Stomach (tissue), 7 donors: ENCODE measurements around the genes MT3 and CETP.

DNA sequence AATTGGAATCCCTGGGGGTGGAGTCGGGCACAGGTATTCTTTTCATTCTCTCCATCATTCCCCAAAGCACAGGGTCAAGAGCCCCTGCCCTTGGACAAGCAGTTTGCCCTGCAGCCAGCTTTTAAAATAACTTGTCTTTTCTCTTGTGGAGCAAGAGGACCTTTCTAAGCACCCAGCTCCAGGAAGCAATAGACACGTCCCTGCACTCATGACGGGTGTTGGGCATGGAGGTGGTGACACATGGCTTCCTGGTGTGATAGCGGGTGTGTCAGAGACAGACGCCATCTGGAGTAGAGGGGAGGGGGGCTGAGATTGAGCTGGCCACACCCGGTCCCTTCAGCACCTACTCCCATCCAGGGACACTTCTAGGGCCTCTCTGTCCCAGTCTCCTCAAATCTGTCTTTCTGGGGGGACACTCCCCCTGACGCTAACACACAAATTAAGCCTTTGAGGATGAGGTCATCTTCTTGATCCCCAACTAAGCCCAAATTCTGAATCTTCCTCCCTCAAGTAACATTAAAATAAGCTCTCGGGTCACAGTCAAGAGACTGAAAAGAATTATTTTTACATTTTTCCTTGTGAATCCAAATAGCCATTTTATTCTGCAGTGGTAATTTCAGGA lies 216.5 kb upstream of the IRX3 start:
- PRO-cap = no peak
- RAMPAGE, long total RNA, 5 experiments = no peak in any of the 5 experiments
- RRBS = no CpG with 5 or more reads among the region's 8 CpGs

DNA sequence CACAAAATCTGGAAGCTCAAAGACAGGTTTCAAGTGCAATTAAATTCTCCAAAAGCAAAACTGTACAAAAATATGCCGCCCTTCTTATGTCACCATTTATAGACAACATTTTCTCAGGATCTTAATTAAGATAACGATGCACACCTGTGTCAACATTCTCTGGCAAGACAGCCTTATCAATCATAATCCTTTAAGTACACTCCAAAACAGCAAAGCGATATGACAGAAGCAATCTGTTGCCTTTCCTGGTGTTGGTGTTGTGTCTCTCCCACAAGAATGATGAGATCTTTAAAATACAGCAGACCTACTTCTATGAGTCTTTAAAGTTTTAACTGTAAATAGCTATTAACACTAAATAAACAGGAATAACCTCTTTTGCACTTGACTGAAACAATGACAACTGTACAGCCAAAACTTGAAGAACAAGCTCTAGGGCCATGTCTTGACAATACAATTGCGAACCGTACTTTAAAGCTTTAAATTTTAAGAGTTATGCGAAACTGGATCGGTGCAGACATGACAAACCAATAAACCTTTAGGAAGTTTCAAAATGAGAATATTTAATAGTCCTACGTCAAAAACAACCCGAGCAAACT lies 3.4 kb upstream of the IRX5 start:
- PRO-cap = no peak
- RAMPAGE, long total RNA, 5 experiments = no peak in any of the 5 experiments
- RRBS = no CpG with 5 or more reads among the region's 9 CpGs

GRCh38 chr16:54937065-54937813 lies 6.6 kb downstream of the IRX5 start:
- PRO-cap = no peak
- RAMPAGE, long total RNA, 5 experiments = no peak in any of the 5 experiments
- RRBS = 10% methylated on average over 23 of the region's 45 CpGs

- PRO-cap = no peak
- RAMPAGE, long total RNA, 5 experiments = no peak in any of the 5 experiments
- RRBS = 13% methylated on average over 13 of the region's 25 CpGs
Measured at GRCh38 chr16:55370847-55371493, 47.0 kb downstream of the IRX6 start.

GRCh38 chr16:55390893-55391258 lies 66.9 kb downstream of the IRX6 start:
- PRO-cap = no peak
- RAMPAGE, long total RNA, 5 experiments = no peak in any of the 5 experiments
- RRBS = no CpG with 5 or more reads among the region's 3 CpGs

DNA sequence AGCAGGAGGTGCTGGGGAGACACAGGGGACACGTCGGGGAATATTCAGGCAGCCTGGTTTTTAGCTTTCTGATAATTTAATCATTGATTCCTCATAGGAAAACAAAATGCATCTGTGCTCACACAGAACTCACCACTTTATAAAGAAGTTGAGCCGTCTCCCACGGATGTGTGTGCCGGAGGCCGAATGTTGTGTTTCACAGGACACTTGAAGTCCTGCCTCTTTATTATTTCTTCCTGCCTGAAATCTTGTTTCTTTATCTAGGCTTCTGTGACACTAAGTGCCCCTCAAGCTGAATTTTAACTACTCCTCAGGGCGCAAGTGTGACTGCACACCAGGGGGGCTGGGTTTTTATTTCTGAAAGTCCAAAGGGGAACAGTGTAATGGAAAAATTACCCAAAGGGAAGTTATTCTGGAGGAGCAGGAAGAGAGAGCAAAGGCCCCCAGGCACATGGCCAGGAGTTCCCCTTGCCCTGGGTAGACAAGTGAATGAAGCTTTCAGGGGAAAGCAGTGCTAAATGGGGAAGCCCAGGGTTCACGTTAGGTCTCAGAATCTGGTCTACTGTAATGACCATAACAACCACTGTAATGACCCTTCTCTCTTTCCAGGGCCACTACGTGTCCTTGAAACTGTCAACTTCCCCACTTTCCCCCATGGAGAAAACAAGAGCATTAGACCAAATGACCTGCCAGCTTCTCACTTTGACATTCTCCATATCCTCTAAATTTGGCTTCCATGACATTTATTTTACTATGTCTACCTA lies 34.3 kb upstream of the MMP2 start:
- PRO-cap = no peak
- RAMPAGE, long total RNA, 5 experiments = start-site peak on the minus strand in 1 of 5 experiments, centred at position 263 of the sequence, 6 to 15 reads per replicate
- RRBS = no CpG with 5 or more reads among the region's 9 CpGs

DNA sequence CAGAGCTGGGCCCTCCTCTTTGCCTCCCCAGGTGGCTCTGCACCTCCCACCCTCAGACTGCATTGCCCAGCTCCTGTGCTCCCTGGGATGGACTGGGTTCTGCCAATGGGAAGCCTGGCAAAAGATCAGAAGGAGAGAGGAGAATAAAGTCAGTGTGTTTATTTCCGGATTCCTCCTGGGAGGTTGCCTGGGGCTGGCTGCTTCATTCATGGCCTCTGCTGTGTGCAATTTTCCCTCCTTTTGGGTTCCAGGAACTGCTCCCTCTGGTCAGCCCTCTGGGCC lies 8.5 kb upstream of the MMP2 start:
- PRO-cap = no peak
- RAMPAGE, long total RNA, 5 experiments = no peak in any of the 5 experiments
- RRBS = no CpG with 5 or more reads among the region's 1 CpG

DNA sequence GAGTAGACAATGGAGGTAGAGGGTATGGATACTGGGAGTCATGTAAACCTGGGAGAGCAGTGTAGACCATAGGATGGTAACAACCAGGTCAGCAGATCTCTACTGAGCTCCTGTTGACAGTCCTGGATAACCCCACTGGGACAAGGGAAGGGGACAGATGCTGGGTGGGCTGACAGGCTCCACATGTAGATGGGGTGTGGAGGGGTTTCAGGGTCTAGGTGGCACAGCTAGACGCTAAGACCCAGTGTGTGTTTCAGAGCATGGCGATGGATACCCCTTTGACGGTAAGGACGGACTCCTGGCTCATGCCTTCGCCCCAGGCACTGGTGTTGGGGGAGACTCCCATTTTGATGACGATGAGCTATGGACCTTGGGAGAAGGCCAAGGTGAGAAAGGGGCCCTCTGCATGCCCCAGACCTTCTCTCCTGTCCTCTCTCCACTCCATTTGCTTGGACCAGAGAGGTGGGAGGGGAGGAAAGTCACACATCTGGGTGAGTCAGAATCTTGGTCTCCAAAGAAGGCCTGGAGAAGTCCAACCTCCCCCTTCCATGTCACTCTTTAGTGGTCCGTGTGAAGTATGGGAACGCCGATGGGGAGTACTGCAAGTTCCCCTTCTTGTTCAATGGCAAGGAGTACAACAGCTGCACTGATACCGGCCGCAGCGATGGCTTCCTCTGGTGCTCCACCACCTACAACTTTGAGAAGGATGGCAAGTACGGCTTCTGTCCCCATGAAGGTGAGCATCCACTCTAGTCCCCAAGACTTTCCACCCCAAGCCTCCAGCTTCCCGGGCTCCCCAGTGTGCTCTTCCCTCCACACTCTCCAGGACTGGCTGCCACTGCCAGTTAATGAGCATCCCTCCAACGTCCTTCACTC lies 6.3 kb downstream of the MMP2 start:
- PRO-cap = no peak
- RAMPAGE, long total RNA, 5 experiments = start-site peak on the plus strand in 2 of 5 experiments, centred at positions 324 to 664 of the sequence, 30 to 81 reads per replicate
- RRBS = no CpG with 5 or more reads among the region's 15 CpGs

GRCh38 chr16:55486647-55487690 lies 8.0 kb downstream of the MMP2 start:
- PRO-cap = no peak
- RAMPAGE, long total RNA, 5 experiments = no peak in any of the 5 experiments
- RRBS = no CpG with 5 or more reads among the region's 15 CpGs

DNA sequence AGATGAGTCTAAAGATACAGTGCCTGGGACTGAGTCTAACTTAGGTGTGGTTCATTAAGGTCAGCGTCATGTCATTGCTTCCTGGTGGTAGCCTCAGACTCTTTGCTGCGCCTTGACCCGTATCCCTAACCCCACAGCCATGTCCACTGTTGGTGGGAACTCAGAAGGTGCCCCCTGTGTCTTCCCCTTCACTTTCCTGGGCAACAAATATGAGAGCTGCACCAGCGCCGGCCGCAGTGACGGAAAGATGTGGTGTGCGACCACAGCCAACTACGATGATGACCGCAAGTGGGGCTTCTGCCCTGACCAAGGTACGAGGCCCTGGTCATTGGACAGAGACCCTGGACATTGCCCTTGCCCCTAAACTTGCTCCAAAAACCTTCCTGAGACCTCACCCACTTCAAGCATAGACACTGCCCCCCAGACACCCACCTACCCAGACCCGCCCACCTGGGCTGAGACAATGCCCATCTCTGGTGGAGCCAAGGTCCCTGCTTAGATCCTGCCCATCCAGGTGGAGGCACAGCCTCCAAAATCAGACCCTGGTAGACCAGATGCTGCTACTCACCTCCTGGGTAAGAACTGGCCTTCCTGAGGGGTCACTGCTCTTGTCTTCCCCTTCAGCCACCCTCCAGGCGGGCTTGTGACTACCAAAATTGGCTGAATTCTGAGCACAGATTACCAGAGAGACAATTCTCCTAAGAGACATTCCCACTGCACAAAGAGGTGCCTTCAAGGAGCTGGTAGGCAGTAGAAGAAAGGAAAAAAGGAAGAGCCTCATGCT lies 10.7 kb downstream of the MMP2 start:
- PRO-cap = no peak
- RAMPAGE, long total RNA, 5 experiments = start-site peak on the plus strand in 2 of 5 experiments, centred at positions 217 to 351 of the sequence, 30 to 40 reads per replicate
- RRBS = no CpG with 5 or more reads among the region's 13 CpGs

GRCh38 chr16:55509528-55510090 lies 737 bp downstream of the LPCAT2 start:
- PRO-cap = no peak
- RAMPAGE, long total RNA, 5 experiments = start-site peak on the plus strand in 1 of 5 experiments, at chr16:55509468-55509778 at its widest, 36 reads per replicate
- RRBS = no CpG with 5 or more reads among the region's 15 CpGs

GRCh38 chr16:56205858-56206143 lies 14.5 kb downstream of the GNAO1 start:
- PRO-cap = no peak
- RAMPAGE, long total RNA, 5 experiments = no peak in any of the 5 experiments
- RRBS = no CpG with 5 or more reads among the region's 4 CpGs

GRCh38 chr16:56233279-56233614 lies 42.0 kb downstream of the GNAO1 start:
- PRO-cap = no peak
- RAMPAGE, long total RNA, 5 experiments = no peak in any of the 5 experiments
- RRBS = no CpG with 5 or more reads among the region's 3 CpGs

GRCh38 chr16:56295788-56296113 lies 104.5 kb downstream of the GNAO1 start:
- PRO-cap = no peak
- RAMPAGE, long total RNA, 5 experiments = no peak in any of the 5 experiments
- RRBS = no CpG with 5 or more reads among the region's 6 CpGs

- PRO-cap = no peak
- RAMPAGE, long total RNA, 5 experiments = start-site peak on the minus strand in 2 of 5 experiments, at chr16:56404920-56405040 at its widest, 6 to 18 reads per replicate
- RRBS = no CpG with 5 or more reads among the region's 6 CpGs
Measured at GRCh38 chr16:56404676-56405213, 20.6 kb downstream of the AMFR start.

- PRO-cap = no peak
- RAMPAGE, long total RNA, 5 experiments = start-site peak on the minus strand in 1 of 5 experiments, at chr16:56409429-56409522 at its widest, 11 reads per replicate
- RRBS = no CpG with 5 or more reads among the region's 4 CpGs
Measured at GRCh38 chr16:56409285-56409774, 16.0 kb downstream of the AMFR start.

GRCh38 chr16:56588920-56589843 lies at the start of gene MT3:
Gene MT3, plus strand, starts transcription at chr16:56589528.
- PRO-cap = unidirectional peak, plus-strand start at chr16:56589528
- RAMPAGE, long total RNA, 5 experiments = no peak in any of the 5 experiments
- RRBS = 3% methylated on average over 7 of the region's 82 CpGs

GRCh38 chr16:56917902-56918576 lies 13.9 kb upstream of the HERPUD1 start:
- PRO-cap = no peak
- RAMPAGE, long total RNA, 5 experiments = no peak in any of the 5 experiments
- RRBS = no CpG with 5 or more reads among the region's 7 CpGs

DNA sequence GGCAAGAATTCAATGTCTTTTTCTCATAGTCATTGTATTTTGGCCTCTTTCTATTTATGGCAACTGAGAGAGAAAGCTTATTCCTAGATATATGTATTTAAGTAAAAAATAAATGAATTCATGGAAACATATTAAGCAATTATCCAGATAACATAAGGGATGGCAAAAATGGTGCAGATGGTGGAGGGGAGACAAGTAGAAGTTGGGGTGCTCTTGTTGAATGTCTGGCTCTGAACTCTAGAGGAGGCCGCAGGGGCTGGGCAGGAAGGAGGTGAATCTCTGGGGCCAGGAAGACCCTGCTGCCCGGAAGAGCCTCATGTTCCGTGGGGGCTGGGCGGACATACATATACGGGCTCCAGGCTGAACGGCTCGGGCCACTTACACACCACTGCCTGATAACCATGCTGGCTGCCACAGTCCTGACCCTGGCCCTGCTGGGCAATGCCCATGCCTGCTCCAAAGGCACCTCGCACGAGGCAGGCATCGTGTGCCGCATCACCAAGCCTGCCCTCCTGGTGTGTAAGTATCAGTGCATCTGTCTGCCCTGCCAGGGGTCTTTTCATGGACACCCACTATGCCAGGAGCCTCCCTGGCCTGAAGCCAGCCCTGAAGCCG lies at the start of gene CETP:
Gene CETP, plus strand, starts transcription at position 372 of the 615 bp plus-strand sequence.
- PRO-cap = no peak
- RAMPAGE, long total RNA, 5 experiments = no peak in any of the 5 experiments
- RRBS = no CpG with 5 or more reads among the region's 12 CpGs

DNA sequence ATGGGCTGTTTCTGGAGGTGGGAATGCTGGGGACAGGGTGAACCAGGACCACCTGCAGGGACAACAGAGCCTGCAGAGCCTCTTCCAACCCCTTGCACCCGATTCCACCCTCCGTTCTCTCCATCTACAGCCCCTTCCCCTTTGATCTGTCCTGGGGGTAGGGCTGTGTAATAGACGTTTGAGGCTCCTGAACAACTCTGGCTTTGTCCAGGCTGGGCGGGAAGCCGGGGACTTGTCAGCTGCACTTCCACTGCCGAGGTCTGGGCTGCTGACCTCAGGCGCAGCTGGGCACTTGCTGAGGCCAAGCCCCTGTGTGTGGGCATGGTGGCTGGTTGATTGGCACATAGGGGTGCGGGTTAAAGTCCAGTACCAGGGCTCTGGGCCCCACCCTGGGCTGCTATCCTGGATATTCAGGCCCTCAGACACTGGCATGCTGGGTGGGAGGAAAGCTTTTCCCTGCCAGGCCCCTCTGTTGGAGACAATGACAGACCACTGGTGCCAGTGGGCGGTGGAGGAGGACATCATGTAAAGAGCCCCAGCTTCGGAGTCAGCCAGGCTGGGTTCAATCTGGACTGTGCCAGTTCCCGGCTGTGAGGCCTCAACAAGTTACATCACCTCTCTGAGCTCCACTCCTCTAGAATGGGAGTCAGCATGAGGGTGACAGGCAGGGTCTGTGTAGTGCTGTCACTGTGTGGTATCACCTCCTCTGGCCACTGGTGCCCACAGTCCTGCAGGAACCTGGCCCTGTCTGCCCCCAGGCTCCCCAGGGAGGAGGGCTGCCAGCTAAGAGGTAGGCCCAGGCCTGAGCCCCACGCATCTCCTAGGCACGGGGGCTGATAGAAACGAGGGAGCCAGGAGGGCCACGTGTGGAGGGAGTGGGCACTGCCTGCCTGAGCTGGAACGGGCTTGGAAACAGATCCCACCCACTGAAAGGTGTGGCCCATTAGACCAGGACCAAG lies 42.6 kb downstream of the PSME3IP1 start:
- PRO-cap = unidirectional peak, minus-strand start at position 262 of the sequence
- RAMPAGE, long total RNA, 5 experiments = no peak in any of the 5 experiments
- RRBS = no CpG with 5 or more reads among the region's 16 CpGs